ENCODE measurements around the gene BCL2L13.

DNA sequence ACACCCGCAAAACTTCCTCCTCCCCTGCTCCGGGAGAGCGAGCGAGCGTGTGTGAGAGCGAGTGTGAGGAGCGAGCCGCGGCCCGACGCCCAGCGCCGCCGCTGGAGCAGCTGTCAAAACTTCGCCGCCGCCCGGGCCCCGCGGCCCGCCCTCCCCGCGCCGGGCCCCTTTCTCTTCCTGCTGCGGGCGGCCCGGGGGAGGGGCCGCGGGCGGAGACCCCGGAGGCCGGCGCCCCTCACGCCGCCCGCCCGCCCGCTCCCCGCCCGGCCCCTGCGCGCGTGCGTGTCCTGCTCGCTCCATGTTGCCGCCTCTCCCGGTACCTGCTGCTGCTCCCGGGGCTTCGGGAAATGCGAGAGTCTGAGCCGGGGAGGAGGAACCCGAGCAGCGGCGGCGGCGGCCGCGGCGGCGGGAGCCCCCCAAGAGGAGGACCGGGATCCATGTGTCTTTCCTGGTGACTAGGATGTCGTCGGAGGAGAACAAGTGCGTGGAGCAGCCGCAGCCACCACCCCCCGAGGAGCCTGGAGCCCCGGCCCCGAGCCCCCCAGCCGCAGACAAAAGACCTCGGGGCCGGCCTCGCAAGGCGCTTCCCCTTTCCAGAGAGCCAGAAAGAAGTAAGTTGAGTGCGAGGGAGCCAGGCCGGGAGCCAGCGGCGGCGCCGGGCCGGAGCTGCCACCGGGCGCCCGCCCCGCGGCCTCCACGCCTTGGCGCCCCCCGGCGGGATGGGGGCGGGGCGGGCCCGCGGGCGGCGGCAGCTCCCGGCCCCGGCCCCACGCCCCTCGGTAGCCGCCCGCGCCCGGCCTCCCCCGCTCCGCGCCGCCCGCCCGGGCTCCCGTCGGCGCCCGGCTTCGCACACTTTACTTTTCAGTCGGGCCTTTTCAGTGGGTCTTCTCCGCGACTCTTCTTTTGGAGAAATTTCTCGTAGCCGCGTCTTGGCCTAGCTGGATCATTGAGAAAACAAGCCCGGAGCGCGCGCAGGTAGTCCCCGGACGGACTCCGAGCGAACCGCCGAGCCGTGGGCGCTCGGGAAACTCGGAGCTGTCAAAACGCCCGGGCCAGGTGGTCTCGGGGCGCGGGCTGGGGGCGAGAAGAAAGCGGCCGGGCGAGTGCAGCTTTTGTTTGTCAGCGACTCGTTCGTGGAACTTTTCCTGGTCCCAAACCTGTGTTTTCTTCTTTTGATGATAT, 9.4 kb upstream of the CCT8L2 start:
- PRO-cap: no peak
- RAMPAGE, long total RNA: no peak

GRCh38 chr22:17007707-17008145, 296 bp downstream of the GAB4 start:
- PRO-cap: no peak
- RAMPAGE, long total RNA: no peak

DNA sequence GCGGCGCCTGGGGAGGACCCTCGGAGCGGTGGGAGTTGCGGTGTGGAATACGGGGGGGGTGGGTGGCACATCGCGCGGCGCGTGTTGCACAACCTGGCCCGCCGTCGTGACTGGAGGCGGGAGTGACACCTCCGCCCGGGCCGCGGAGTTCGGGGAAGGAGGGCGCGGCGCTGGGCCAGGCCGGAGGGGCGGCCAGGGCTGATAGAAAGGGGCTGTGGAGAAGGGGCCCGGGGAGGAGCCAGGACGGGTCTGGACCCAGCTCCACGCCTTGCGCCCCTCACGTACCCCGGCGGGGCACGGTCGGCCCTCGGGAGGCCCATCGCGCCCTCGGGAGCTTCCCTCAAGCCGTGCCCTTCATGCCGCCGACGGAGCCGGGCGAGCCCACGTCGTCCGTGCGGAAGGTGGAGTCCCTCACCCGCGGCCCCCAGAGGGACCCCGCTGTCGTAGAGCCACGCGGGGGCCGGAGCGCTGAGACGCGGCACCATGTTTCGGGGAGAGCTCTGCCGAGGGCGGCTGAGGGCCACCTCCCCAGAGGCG, 654 bp downstream of the IL17RA start:
- PRO-cap: no peak
- RAMPAGE, long total RNA: no peak

- PRO-cap: no peak
- RAMPAGE, long total RNA: no peak
Measured at GRCh38 chr22:17097474-17098025, 12.8 kb downstream of the IL17RA start.

GRCh38 chr22:17111150-17111978, 9.8 kb downstream of the TMEM121B start:
- PRO-cap: no peak
- RAMPAGE, long total RNA: no peak

DNA sequence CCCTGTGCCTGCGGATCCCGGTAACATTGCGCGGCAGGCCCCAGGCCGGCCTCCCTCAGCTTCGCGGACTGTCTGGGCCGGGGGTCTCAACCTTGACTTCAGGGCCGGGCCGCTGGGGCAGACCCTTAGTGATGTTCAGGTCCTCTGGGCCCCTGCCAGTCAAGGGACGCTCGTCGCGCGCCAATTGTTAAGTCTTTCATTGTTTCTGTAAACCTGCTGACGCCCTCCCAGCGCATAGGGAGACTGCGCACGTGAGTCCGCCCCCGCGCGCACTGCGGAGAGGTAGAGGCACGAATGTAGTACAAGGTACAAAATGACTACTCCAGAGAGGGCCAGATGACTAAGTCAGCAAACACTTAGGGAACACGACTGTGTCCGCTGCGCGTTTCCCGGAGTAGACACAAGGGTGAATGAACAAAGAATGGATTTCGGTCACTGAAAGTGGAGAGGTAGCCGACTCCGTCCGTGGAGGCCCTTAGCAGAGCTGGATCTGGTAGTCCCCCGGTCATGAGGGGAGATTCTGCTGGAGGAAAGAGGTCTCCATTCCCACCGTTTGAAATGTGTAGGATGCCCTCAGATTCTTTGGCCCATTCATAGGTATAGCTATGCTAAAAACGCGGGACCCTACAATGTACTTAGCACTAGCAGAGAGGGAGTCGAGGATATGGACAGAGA, 592 bp upstream of the HDHD5 start:
- PRO-cap: no peak
- RAMPAGE, long total RNA: no peak

DNA sequence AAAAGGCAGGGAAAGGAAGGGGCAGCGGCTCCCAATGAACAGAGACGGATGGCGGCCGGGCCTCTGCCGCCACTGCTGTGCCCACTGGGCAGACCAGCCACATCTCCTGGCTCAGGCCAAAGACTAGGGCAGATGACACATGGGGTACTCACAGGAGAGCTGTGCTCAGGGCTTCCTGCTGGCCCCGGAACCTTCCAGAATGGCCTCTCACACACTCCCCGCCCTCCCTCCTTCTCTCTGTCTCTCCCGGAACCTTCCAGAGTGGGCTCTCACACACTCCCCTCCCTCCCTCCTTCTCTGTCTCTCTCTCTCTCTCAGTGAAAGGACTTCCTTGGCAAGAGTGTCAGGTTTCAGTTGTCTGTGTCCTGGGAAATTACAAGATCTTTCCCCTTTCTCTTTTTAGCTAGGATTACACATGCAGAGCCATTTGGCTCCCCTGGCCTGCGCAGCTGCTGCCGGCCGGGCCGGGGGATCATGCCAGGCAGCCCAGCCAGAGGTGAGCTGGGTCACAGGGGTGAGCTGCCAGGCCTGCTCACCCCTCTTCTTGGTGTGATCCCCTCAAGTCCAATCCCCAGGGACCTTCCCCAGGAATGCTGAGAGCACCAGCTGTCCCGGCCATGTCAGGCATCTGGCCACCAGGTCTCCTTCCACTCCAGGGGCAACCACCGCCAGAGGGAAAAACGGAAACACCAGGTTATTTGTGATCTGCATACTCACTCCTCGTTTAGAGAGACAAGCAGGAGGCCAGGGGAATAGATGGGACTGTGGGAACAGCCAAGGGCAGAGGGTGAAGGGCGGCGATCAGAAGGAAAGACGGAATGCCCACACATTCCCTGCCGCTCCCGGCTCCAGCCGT, 45.3 kb upstream of the ADA2 start:
- PRO-cap: no peak
- RAMPAGE, long total RNA: no peak

DNA sequence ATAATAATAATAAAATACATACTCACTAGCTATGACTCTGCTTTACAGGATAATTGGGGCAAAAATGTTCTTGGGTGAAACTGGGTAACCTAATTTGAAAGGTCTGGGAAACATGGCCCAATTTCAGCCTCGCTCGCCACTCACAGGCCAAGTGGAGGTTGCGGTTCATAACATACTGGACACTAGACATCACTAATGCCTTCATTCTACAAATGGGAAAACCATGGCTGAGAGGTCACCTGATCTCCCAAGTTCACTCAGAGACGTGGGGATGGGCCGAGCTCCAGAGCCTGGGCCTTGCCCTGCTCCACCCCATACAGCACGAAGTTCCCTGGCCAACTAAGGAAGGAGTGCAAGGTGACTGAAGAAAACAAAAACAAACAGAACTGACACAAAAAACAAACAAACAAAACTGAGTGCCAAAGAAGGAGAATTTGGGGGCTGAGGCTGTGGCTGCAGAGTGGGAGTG, 46.4 kb upstream of the ADA2 start:
- PRO-cap: no peak
- RAMPAGE, long total RNA: no peak

DNA sequence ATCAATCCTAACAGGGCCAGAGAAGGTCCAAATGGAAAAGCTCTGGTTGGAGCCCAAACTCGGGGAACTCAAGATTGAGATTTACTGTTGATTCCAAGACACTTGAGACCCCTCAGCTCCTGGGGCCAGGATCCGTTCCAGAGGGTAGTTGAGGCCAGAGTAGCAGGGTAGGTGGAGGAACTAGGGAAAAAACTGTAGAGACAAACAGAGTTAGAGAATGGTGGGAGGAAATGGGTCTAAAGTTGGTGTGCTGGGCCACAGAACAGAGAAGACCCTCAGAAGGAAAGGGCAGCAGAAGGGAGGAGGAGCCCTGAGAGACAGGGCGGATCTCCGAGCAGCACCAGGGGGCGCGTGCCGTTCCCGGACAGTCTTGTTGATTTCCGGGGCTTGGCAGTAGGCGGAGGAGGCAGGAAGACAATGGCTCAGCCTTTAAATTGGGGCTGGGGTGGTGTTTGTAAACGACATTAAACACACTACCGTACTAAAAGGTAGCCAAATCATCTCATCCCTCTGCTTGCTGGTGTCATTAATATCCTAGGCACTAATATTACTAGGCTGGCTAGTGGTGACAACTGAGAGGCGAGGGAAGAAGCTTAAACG, 2.4 kb upstream of the CECR2 start:
- PRO-cap: unidirectional peak, plus-strand start at position 393 of the sequence
- RAMPAGE, long total RNA: no peak

DNA sequence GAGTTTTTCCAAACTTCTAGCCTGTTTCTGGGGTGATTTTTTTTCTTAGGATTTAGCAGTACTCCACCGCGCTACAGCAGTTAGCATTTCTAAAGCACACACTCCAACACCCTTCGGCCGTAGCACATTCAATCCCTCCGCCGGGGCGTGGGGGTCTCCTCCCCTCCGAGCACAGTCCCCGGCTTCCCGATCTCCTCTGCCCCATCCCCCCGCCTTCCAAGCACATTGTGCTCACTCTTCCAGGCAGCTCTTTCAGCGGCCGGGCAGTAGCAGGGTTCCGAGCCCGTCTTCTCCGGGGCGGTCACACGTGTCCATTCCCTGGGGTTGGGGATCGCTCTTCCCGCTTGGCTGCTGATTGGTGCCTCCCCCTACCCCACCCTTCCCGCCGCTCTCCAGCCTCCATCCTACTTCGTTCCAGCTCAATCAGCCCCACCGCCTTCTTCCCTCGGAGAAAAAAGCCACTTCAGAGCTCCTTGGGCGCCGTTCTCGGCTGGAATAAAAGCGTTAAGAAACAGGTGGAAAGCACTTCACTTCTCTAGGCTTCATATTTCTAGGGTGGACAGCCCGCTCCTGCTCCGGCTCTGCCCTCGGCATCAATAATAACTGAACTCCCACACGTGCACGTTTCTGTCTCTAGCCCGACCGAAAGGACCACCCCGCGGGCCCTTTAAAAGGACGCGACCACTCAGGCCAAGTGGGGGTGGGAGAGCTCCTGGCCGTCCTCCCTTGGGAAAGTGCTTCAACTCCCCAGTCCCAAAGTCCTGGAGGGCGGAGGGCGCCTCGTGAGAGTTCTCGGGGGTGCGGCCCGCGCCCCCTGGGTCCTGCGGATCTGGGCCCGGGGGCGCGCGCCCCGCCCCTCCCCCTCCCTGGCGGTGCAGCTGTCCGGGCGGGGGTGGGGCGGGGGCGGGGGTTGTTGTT, 539 bp upstream of the CECR2 start:
- PRO-cap: unidirectional peak, minus-strand start at position 601 of the sequence
- RAMPAGE, long total RNA: no peak

DNA sequence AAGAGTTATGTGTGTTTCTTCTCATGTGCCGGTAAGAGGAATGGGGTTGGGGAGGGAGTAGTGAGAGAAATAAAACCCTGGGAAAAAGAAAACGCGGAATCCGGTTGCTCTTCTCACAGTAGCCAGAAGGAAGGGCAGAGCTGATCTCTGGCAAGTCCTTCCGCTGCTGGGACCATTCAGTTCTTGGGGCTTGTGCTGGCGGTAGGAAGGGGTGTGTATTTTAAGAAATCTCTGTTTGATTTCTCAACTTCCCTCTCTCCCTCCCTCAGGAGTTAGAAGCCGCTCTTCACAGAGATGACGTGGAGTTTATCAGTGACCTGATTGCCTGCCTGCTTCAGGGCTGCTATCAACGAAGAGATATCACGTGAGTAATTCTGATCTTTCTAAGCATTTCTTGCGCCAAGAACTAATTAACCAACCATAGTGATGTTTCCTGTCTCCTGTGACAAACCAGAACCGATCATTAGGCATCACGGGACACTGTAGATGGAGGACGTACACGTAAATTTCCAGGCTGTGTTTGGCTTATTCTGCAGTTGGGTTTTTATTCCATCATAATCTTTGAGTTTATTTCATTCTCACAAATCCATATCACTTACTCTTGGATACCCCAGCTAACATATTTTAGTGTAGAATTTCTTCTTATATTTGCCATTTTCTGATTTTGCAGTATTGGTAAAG, 85.8 kb upstream of the SLC25A18 start:
- PRO-cap: no peak
- RAMPAGE, long total RNA: no peak

DNA sequence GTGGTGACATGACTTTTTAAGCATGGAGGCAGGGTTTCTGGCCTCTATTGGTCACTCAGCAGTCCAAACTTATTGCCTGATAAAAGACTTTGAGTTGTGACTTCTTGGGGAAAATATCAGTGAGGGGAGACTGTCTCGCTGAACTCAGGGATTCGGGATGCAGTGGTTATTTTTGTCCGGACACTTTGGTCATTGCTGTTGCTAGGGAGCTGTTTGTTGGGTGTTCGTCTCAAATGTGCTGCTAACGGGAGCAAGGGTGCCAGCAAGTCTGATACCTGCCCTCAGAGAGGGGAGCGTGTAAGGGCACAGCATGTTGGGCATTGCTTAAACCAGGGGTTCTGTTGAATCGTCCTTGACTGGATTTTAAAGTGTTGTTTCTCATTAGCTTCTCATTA, 49.3 kb upstream of the SLC25A18 start:
- PRO-cap: no peak
- RAMPAGE, long total RNA: no peak

DNA sequence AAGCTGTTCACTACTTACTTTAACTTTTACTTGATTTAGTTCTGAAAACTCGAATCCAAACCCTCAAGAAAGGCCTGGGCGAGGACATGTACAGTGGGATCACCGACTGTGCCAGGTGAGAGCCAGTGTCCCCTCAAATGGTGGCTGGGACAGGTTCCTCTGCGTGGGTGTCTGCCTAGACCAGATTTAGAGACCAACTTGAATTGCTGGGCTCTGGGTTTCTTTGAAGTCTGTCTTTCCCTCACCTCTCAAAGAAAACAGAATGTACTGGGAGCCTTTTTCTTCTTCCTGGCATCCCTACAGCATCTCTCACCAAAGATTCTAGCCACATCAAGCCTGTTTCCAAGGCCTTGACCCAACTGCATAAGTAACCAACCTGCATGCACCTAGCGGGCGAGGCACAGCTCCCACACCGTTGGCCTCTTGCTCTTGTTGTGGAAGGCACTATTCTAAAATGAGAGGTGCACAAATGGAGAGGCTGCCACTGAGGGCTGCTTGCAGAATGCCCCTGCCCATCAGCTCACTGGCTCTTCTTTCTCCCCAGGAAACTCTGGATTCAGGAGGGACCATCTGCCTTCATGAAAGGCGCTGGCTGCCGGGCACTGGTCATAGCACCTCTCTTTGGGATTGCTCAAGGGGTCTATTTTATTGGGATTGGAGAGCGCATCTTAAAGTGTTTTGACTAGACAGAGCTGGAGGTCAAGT, 26.4 kb downstream of the SLC25A18 start:
- PRO-cap: no peak
- RAMPAGE, long total RNA: no peak

- PRO-cap: bidirectional peak, plus-strand start at chr22:17638781, minus-strand start at chr22:17638661
- RAMPAGE, long total RNA: start-site peak on the minus strand at chr22:17638658-17638698, 19 and 25 reads in 2 replicates
Measured at GRCh38 chr22:17638137-17638892, at the start of gene BCL2L13. Gene BCL2L13 (plus strand): TSS chr22:17638757.

DNA sequence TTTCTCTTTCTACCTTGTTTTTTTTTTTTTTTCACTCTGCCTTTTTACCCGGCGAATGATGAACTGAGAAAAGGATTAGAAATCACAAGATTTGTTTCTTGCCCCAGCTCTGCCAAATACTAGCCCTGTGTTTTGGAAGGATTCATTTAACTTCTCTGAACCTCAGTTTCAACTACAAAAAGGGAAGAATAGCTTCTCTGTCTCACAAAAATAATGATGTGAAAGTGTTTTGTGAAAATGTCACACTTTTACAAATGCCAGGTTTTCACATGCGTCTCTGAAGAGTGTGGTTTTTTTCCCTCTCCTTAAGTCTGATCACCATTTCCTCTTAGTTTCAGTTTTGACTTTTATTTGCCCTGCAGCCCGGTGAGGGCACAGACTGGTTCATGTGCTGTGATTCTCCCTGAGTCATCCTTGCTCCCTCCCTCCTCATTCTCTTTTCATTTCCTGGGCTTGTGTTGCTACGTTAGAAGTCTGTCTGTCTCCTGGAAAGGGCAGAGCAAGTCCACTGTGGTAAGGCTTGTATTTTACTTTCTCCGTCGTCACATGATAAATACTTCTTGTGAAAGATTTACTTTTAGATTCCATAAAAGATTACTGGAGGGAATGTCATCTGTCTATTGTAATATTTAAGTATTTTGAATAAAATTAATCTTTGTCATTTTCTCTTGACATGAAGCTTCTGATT, 67.8 kb downstream of the BID start:
- PRO-cap: no peak
- RAMPAGE, long total RNA: no peak

- PRO-cap: no peak
- RAMPAGE, long total RNA: no peak
Measured at GRCh38 chr22:17822819-17823599, 48.7 kb upstream of the BID start.

- PRO-cap: no peak
- RAMPAGE, long total RNA: no peak
Measured at GRCh38 chr22:17980547-17981223, 43.7 kb downstream of the MICAL3 start.

- PRO-cap: no peak
- RAMPAGE, long total RNA: no peak
Measured at GRCh38 chr22:17999798-18000958, 24.2 kb downstream of the MICAL3 start.

DNA sequence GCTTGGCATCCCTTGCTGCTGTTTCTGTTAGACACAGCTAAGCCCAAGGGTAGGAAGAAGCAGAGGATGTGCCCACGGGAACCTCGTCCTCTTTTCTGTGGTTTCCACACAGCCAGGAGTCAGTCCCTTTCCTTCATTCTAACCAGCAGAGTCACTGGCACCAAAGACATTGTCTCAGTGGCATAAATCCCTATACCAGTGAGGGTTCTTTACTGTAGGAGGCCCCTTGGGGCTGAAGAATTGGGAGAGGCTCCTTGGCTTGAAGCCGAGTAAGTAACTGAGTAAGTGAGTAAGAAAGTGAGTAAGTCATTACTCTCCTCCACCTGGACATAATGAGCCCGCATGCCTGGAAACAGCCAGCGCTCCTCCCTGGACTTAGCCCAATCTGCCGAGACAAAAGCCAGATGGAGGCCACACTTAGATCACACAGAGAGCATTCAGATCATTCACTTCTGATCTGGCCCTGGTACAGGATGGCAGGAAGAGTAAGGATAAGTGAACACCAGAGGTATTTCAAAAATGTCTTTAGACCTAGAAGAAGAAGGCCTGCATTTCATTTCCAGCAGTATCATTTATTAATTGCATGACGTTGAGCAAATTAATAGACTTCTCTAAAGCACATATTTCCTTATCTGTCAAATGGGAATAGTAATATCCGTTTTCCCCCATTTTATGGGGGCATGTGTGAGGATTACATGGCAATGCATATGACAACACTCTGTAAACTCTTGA, 8.1 kb upstream of the MICAL3 start:
- PRO-cap: no peak
- RAMPAGE, long total RNA: no peak

DNA sequence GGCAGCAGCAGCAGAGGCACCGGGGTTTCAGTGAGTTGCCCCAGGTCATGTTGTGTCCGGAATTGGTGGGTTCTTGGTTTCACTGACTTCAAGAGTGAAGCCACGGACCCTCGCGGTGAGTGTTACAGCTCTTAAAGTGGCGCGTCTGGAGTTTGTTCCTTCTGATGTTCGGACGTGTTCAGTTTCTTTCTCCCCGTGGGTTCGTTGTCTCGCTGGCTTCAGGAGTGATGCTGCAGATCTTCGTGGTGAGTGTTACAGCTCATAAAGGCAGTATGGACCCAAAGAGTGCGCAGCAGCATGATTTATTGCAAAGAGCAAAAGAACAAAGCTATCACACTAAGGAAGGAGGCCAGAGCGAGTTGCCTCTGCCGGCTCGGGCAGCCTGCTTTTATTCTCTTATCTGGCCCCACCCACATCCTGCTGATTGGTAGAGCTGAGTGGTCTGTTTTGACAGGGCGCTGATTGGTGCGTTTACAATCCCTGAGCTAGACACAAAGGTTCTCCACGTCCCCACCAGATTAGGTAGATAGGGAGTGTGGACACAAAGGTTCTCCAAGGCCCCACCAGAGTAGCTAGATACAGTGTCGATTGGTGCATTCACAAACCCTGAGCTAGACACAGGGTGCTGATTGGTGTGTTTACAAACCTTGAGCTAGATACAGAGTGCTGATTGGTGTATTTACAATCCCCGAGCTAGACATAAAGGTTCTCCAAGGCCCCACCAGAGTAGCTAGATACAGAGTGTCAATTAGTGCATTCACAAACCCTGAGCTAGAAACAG, 25.2 kb upstream of the PEX26 start:
- PRO-cap: no peak
- RAMPAGE, long total RNA: no peak

Measured in OCI-LY7 (cell line).